Tibial nerve (tissue), 3 donors: ENCODE measurements around a stretch of chr17.

GRCh38 chr17:1721967-1722445, 2.5 kb upstream of the WDR81 start:
- PRO-cap, result no peak
- RAMPAGE, long total RNA, 3 experiments, result no peak in any of the 3 experiments

GRCh38 chr17:1753902-1754650, 7.8 kb upstream of the SERPINF1 start:
- PRO-cap, result no peak
- RAMPAGE, long total RNA, 3 experiments, result no peak in any of the 3 experiments

GRCh38 chr17:1779286-1780598, 17.9 kb downstream of the SERPINF1 start:
- PRO-cap, result no peak
- RAMPAGE, long total RNA, 3 experiments, result no peak in any of the 3 experiments

DNA sequence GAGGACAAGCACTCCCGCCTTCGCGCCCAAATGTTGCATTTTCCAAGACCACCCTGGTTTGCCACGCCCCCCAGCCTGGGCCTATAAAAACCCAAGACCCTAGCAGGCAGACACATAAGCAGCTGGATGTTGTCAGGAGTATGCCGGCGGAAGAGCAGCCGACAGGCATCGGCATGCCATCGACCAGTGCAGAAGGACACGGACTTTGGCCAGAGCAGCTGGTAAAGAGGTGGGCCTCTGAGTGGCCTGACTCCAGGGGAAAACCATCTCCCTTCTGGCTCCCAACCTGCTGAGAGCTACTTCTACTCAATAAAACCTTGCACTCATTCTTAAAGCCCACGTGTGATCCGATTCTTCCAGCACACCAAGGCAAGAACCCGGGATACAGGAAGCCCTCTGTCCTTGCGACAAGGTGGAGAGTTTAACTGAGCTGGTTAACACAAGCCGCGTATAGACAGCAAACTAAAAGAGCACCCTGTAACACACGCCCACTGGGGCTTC, 19.0 kb downstream of the SMYD4 start:
- PRO-cap, result no peak
- RAMPAGE, long total RNA, 3 experiments, result no peak in any of the 3 experiments

GRCh38 chr17:1905192-1905503, 75.3 kb downstream of the RPA1 start:
- PRO-cap, result no peak
- RAMPAGE, long total RNA, 3 experiments, result no peak in any of the 3 experiments

GRCh38 chr17:1960943-1961492, 64.1 kb downstream of the RTN4RL1 start:
- PRO-cap, result no peak
- RAMPAGE, long total RNA, 3 experiments, result no peak in any of the 3 experiments

GRCh38 chr17:1999601-2000348, 25.4 kb downstream of the RTN4RL1 start:
- PRO-cap, result no peak
- RAMPAGE, long total RNA, 3 experiments, result no peak in any of the 3 experiments

GRCh38 chr17:2172517-2173008, 117.7 kb downstream of the HIC1 start:
- PRO-cap, result no peak
- RAMPAGE, long total RNA, 3 experiments, result no peak in any of the 3 experiments

DNA sequence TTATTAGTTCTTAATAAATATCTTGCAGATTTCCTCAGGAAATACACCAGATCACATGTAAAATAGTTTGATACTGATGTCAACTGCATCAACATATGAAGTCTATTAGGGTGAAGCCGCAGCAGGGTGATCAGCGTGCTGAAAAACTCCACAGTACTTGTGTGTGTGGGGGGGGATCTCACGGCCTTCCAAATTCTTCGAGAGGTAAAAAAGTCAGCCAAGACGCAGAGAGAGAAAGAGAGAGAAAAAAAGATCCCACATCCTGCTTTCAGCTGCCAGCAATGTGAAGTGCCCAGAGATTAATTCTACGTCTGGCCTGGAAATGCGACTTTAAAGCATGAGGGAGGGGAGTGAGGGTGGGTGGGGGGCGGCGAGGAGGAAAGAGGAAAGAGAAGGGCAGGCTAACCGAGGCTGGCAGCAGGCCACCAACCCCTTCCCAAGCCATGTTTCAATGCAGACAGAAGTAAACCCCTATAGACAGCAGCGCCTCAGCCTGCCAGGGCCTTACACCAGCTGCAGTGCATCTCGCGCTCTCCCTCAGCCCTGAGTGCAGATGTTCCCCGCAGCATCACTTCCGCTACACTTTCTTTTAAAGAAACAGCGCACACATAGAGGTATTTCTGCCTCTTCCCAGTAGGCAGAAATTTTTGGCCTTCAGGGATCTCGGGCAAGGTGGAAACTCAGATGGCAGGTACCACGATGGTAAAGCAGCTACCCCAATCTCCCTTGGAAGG, 87.9 kb downstream of the SMG6 start:
- PRO-cap, result unidirectional peak, minus-strand start at position 549 of the sequence
- RAMPAGE, long total RNA, 3 experiments, result no peak in any of the 3 experiments

GRCh38 chr17:2304101-2304388, 295 bp downstream of the SRR start:
- PRO-cap, result no peak
- RAMPAGE, long total RNA, 3 experiments, result no peak in any of the 3 experiments

DNA sequence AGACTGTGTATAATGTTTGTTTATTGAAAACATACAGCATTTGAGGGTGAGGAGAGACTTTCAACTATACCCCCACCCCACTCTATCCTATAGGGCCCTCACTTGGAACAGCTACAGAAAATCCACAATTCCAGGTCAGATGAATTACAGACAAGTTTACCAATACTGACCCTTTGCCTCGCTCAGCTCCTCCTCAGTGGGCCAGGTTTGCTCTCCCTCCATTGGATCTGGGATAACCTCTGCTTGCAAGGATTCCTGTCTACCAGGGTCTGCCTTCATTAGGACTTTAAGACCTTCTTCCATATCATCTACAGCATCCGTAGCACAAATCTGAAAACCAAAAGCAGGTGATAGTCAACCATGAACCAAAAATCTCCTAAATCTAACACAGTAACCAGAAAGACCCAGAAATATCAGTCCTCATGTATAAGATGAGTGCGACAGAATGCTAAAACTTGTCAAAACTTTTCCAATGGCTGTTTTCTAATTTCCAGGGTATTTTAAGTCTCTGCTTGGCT, 2.8 kb downstream of the TSR1 start:
- PRO-cap, result no peak
- RAMPAGE, long total RNA, 3 experiments, result start-site peak on the minus strand in 2 of 3 experiments, centred at positions 272 to 277 of the sequence, 18 to 23 reads per replicate

- PRO-cap, result no peak
- RAMPAGE, long total RNA, 3 experiments, result no peak in any of the 3 experiments
These were observed 20.5 kb downstream of the MNT start for GRCh38 chr17:2380265-2380857.

DNA sequence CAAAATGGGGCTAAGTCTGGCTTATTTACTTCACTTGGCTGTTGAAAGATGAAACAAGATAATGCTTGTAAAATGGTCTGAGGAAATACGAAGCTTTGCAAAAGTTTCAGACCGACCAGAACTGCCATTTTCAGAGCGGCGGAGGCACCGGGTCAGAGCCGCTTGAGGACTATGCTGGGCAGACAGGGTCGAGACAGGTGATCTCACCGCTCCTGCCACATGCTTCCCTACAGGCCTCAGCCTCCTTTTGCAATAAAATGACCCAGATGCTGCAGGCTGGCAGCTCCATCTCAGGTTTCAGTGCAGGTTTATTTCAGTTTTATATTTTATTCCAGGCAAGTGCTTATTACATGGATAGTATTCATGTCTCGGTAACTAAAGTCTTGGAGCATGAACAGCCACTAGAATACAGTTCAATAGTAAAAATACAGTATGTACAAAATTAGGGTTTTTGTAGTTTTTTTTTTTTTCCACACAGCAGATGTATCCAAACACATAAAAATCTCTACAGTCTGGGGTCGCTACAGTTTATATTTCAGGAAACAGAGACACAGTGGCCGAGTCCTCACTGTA, 17.0 kb downstream of the MNT start:
- PRO-cap, result no peak
- RAMPAGE, long total RNA, 3 experiments, result no peak in any of the 3 experiments

GRCh38 chr17:2387507-2387846, 13.4 kb downstream of the MNT start:
- PRO-cap, result no peak
- RAMPAGE, long total RNA, 3 experiments, result no peak in any of the 3 experiments

GRCh38 chr17:2406686-2407933, 6.2 kb upstream of the MNT start:
- PRO-cap, result no peak
- RAMPAGE, long total RNA, 3 experiments, result no peak in any of the 3 experiments

DNA sequence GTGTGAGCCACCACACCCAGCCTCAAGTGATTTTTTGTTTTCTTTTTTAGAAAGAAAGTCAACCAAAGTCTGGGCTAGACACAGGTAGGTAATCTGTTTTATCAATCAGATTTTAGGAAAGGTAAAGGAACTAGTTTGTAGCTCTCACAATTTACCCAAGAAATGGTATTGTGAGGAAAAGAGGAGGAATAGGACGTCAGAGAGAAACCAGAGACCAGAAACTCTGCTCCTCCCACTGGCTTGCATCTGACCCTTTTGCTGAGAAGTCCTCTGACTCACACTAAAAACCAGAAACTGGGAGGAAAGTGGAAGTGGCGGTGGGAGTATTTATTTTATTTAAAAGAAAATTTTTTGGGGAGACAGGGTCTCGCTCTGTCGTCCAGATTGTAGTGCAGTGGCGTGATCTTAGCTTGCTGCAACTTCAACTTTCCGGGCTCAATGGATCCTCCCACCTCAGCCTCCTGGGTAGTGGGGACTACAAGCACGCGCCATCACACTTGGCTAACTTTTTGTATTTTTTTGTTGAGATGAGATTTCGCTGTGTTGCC, 38.0 kb upstream of the MNT start:
- PRO-cap, result no peak
- RAMPAGE, long total RNA, 3 experiments, result no peak in any of the 3 experiments

DNA sequence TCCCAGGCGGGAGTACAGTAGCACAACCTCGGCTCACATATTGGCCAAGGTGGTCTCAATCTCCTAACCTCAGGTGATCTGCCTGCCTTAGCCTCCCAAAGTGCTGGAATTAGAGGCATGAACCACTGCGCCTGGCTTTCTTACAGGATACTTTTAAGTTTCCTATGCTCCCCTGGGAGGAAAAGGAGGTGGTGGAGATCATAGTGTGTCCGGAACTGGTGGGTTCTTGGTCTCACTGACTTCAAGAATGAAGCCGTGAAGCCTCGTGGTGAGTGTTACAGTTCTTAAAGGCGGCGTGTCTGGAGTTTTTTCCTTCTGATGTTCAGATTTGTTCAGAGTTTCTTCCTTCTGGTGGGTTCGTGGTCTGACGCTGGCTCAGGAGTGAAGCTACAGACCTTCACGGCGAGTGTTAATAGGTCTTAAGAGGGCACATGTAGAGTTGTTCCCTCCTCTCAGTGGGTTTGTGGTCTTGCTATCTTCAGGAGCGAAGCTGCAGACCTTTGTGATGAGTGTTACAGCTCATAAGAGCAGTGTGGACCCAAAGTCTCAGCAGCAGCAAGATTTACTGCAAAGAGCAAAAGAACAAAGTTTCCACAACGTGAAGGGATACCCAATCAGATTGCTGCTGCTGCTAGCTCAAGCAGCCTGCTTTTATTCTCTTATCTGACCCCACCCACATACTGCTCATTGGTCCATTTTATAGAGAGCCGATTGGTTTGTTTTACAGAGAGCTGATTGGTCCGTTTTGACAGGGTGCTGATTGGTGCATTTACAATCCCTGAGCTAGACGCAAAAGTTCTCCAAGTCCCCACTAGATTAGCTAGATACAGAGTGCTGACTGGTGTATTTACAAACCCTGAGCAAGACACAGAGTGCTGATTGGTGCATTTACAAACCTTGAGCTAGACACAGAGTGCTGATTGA, 19.5 kb upstream of the METTL16 start:
- PRO-cap, result no peak
- RAMPAGE, long total RNA, 3 experiments, result no peak in any of the 3 experiments

DNA sequence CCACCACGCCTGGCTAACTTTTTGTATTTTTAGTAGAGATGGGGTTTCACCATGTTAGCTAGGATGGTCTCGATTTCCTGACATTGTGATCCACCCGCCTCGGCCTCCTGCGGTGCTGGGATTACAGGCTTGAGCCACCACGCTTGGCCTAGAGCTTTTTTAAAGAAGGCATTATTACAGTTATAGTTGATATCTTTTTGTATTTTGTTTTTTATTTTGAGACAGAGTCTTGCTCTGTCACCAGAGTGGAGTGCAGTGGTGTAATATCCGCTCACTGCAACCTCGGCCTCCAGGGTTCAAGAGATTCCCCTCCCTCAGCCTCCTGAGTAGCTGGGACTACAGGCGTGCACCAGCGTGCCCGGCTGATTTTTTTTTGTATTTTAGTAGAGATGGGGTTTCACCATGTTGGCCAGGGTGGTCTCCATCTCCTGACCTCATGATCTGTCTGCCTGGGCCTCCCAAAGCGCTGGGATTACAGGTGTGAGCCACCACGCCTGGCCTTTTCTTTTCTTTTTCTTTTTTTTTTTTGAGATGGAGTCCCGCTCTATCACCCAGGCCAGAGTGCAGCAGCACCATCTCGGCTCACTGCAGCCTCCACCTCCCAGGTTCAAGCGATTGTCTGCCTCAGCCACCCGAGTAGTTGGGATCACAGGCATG, 13.6 kb downstream of the PAFAH1B1 start:
- PRO-cap, result no peak
- RAMPAGE, long total RNA, 3 experiments, result no peak in any of the 3 experiments

DNA sequence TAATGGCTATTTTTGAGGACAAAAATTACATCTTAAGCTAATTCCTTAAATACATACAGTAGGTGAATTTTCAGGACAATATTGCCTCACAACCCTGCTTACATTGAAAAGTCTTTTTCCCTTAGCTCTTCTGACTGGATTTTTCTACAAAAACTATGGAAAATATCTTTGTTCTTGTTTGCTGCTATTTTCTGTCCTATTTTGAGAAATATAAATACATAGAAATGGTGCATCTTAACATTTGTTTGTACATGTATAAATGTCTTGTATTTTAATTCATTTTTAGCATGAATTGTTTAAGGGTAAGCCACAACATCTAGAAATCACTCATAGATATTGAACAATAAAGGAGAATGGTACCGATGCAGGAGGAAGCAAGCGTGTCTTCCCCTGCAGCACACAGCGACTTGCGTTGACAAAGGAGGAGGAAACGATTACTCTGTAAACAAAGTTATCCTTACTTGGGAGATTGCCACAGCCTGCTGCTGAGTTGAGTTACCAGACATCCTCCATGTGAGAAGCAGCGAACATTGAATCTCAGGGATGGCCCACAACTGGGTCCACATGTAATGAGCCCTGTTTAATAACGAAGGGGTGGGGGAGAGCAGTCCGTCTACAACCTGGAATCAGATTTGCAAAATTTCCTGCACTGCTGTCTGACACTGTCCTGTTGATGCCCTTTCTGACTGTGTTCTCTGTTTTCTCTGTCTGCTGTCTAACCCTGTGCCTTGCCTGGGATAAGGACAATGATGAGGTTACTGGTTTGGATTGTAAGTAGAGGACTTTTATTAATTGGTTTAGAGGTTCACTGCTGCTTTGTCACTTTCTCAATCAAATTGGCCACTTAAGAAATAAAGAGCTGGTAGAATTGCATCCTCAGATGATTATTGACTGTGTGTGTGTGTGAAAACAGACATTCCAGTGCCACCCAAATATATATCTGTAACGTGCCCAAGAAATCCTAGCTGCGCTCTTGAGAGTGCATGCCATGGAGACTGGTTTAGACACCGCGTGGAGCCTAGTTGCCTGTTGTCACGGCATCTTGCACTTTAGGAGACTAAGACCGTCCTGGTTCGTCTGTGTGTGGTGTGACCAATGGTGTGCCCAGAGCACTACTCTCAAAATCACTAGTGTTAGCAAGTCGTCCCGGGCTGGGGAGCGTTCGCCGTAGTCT, 27.5 kb downstream of the CLUH start:
- PRO-cap, result no peak
- RAMPAGE, long total RNA, 3 experiments, result no peak in any of the 3 experiments

GRCh38 chr17:2710654-2711425, 724 bp downstream of the CLUH start:
- PRO-cap, result no peak
- RAMPAGE, long total RNA, 3 experiments, result no peak in any of the 3 experiments